Skeletal muscle satellite cell (primary cell): ENCODE data around the gene IRF4.

GRCh38 chr6:180091-180631, 112.1 kb upstream of the DUSP22 start:
- CAGE, long polyA plus RNA: no peak

DNA sequence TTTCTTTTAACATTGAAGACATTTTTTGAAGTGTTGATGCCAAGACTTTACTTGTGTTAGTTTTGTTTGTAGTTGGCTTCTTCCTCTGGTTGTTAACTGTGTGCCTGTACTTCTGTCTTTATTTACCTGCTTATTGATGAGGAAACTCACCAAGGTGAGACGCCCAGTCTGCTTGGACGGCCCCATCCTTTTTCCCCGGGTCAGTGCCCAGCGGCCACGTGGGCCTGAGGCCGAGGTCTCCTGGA, 24.7 kb downstream of the DUSP22 start:
- CAGE, long polyA plus RNA: no peak

- CAGE, long polyA plus RNA: no peak
Observed at GRCh38 chr6:329852-330586, 37.7 kb downstream of the DUSP22 start.

DNA sequence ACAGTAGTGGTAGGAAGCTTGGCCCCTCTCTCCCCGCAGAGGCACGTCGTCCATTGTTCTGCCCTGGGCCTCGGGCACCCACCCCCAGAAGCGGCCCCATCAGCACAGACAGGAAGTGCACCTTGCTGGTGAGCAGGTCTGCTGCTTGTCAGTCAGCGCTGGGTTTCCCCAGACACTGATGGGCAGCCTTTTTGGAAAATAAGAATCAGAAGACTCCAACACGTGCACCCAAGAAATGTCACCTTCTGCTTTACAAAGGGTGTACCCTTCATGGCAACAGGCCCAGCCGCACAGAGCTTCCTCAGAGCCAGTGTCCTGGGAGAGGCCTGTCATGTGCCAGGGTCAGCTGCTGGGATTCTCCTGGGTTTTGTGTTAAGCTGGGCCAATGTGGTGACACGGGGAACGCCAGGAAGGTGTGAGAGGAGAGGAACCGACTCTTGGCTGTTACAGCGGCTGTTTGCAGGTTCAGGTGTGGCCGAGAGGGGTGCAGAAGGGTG, 34.7 kb upstream of the IRF4 start:
- CAGE, long polyA plus RNA: no peak

GRCh38 chr6:361629-362281, 29.8 kb upstream of the IRF4 start:
- CAGE, long polyA plus RNA: no peak

DNA sequence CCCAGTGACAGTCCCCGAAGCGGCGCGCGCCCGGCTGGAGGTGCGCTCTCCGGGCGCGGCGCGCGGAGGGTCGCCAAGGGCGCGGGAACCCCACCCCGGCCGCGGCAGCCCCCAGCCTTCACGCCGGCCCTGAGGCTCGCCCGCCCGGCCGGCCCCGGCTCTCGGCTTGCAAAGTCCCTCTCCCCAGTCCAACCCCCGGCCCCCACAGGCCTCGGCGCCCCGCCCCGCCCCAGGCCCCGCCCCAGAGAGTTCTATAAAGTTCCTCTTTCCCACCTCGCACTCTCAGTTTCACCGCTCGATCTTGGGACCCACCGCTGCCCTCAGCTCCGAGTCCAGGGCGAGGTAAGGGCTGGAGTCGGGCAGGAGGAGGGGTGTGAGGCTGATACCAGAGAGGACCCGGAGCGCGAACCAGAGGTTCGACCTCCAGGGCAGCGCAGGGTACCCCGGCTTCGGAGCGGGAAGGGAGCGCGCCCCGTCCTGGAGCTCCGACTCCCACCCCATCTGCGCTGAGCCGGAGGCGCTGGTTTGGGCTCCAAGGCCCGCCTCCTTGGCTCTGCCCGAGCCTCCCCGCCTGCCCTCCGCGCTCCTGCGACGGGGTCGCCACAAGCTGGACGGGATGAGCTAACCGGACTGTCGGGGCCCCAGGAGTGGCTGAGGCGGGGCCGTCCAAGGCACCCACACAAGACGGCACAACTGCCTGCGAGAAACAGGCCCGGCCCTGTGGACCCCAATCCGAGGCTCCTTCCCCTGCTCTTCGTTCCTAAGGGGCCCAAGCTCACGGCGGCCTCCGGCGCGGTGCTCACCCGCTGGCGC, at the start of gene IRF4:
IRF4 (plus strand) TSS at position 285 of the 813 bp plus-strand sequence.
- CAGE, long polyA plus RNA: no peak

DNA sequence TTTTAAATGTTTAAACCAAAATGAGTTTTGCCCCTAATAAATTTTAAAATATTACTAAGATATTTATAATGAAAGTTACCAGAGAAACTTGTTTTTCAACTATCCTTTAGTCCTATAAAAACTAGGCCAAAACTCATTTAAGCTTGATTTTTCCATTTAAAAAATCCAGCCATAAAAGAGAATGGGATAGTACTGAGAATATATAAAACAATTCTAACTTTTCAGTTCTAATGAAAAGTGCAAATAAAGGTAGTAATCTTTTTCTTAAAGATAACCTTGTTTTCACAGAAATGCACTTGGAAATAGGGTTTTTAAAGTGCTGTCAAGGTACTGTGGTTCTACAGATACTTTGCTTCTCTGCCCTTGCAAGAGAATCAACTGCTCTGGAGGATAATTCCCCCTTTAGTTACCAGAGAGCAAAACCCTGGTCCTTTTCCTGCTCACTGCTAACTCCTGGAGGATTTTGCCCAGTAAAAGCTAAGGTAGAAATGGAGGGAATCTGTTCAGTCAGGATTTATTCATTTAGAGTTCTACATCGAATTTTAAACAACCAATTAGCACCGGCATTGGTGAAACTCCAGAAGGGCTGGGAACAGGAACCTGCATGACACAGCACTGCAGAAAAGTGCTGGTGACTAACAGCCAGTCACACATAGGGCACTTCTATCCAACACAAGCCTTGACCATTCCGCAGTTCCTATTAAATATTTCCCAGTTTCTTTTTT, 11.3 kb downstream of the EXOC2 start:
- CAGE, long polyA plus RNA: no peak

- CAGE, long polyA plus RNA: no peak
Observed at GRCh38 chr6:716197-716423, 23.2 kb upstream of the EXOC2 start.

DNA sequence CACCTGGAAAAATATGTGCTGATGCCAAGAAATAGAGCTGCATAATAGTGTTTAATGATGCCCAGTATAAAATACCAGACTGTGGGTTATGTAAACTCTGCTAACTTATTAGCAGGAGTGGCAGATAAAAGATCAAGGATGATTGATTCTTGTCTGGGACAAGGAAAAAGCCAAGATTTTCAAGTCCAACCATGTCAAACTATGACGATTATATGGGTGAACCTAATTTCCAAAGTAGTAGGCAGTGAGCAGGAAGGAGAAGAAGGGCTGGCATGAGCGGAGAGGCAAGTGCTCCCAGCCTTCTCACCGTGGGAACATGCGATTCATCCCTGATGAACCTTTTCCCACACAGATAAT, 150.6 kb upstream of the FOXQ1 start:
- CAGE, long polyA plus RNA: no peak

- CAGE, long polyA plus RNA: no peak
Observed at GRCh38 chr6:1316052-1317001, 4.4 kb downstream of the FOXQ1 start.

DNA sequence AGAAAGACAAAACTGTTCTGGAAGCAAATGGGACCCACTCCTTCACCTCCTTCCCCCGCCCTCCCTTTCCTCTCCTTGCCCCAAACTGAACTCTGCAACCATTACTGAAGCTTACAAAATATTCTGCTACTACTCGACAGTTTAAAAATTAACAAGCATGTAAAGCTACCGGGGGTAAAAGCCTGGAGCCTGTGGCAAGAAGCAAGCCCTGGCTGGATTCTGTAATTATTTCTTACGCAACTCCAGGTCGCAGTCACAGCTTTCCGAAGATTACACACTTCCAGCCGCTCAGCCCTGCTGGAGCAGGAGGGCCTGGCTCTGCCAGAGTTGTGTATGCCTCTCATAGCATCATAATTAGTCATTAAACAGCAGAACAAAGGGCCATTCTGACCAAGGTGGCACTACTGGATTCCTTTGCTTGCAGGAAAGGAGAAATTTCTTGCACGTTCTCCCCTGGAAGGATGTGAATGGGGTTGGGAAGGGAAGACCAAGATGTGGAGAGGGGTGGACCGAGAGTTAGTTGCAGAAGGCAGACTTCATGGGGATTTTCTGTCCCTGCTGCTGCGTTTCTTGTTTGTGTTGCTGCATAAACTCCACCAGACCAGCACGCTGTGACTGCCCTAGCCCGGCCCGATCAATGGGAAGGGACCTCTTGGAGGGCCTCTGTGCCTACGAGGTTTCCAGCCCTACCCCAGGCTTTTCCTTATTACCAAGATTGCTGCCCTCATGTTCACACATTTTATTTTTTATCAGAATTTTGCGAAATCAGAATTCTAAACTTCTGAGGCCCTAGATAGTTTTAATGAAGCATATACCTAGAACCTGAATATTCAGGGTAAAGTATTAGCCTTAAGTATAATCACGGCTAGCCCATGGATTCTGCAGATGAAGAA, 23.7 kb downstream of the FOXQ1 start:
- CAGE, long polyA plus RNA: no peak

GRCh38 chr6:1390449-1390814, 1.1 kb downstream of the FOXF2 start:
- CAGE, long polyA plus RNA: no peak

DNA sequence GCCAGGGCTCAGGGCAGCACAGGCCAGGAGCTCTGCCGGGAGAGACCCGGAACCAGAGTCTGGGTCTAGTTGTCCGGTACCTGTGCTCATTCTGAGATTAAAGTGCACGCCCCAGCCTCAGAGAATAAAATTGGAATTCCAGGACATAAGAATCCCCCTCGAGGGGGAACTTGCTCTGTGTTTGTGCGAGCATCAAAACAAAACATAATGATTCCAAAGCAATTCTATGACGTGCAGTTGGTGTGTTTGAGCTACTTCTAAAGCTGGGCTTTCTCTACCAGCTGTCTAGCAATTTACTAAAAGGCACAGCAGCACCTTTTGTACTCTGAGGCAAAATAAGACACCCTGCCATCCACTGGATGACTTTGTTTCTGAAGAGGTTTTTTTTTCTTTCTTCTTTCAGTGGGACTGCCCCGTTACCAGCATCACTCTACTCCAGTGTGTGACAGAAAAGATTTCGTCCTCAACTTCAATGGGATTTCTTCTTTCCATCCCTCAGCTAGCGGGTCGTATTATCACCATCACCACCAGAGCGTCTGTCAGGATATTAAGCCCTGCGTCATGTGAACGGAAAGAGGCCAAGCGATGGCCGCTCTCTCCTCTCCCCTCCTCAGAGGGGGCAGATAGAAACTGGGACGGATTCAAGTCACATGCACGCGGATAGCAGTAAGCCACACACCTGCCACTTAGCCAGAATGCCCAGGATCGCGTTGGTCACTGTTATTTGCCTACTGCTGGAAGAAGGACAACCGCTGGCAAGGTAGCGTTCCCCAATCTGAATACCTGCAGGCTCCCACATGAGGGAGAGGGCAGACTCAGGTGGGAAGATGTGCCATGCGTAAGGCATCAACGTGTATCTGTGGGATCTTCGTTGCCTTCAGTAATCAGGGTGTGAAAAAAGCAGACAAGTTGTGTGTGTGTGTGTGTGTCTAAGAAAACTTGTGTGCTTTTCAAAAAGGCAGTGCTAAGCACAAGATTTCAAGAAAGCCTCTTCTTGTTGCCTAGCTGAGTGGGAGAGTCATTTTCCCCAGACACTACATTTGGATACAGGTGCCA, 5.2 kb downstream of the FOXF2 start:
- CAGE, long polyA plus RNA: no peak

GRCh38 chr6:1601405-1601857, 8.3 kb upstream of the FOXC1 start:
- CAGE, long polyA plus RNA: no peak

- CAGE, long polyA plus RNA: no peak
Observed at GRCh38 chr6:1614756-1615116, 5.0 kb downstream of the FOXC1 start.

DNA sequence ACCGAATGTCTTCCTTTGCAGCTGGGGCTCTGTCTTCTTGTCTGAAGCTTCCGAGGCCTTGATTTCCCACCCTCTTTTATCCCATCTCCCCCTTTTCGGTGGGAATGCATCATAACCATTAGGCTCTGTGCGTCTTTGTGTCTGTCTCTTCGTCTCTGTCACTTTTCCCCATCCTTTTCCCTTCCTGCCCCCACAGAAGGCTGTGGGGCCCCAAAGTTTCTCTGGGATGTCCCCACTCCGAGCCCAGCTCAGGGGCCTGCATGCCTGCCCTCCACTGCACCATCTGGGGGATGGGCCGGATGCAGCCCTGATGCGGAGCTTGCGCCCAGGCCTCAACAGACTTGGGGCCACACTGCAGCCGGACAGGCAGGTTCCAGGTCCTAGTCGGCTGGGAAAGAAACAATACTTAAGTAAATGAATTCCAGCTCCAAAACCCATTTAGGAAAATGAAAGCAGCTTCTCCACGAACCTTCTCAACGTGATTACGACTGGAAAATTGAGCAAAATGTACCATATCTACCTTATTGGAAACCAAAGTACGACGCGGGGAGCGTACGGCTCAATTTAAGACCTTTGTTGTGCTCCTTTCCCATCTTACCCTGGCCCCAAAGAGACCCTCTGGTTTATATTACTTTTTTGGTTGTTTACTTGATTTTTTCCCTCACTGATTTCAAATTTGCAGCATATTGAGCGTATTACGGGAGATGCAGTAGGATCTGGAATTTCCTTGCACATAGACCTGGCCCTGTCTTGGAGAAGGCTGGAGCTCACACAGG, 7.8 kb downstream of the FOXC1 start:
- CAGE, long polyA plus RNA: no peak

GRCh38 chr6:1636971-1637405, 27.3 kb downstream of the FOXC1 start:
- CAGE, long polyA plus RNA: no peak

- CAGE, long polyA plus RNA: no peak
Observed at GRCh38 chr6:1641244-1641776, 31.6 kb downstream of the FOXC1 start.

GRCh38 chr6:1824048-1824778, 214.5 kb downstream of the FOXC1 start:
- CAGE, long polyA plus RNA: no peak

DNA sequence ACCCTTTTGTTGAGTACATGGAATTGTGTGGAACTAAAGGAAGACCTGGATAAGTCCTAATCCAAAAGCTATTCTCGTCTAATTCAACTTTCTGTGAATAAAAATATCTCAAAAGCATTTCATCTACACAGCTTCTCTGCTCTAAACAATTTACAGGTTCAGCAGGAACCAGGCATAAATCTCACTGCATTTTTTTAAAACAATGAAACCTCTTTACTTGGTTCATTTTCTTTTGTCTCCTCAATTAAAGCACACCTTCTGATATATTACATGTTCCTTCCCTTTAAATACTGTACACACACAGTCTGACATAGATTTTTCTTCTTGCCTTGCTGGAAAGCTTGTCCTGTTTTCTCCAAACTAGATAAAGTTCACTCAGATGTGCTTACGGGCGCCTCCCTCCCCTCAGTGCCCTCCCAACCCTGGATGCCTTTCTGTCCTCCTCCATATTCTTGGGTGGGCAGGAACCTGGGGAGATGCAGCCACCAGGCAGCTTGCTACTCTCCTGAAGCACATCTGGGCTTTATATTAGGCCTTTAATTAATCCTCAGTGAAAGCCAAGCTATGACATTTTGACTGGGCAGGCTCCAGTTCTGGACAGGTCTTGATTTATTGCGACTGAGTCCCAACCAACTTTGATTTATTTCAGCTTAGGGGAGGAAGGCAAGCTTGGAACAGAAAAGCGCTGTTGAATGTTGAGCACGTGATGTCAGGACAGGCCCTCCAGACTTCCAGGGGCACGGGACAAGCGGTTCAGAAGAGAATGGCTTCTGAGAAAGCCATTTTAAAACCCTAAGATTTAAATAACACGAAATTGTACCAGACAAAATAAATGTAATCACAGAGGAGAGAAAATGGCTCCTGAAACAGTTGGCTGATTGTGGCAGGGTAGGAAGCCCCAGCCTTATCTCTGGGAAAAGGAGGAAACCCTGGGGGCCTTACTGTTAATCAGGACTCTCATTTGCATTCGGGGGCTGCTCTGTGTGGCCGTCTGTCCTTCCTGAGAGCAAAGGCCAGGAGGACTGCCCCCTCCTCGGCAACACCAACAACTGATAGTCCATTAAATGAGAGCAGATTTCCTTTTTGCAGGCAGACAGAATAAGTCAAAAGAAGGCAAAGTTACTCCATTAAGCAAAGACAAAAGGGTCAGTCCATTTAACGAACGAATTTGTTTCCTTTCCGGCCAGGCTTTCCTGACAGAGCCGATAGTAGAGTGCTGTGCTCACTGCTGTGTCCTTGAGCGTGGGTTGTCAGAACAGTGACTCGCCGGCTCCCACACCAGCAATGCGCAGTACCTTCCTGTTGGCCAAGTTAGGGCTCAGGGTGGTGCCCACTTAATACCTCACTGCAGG, 294.1 kb downstream of the FOXC1 start:
- CAGE, long polyA plus RNA: no peak